Thyroid gland (tissue), 7 donors: ENCODE measurements around a stretch of chr9.

GRCh38 chr9:91191716-91192801 lies 169.7 kb downstream of the AUH start:
- PRO-cap, 2 experiments = peak in 2 of 2 experiments; most common plus-strand start chr9:91192630 (in 2); most common minus-strand start chr9:91192346 (in 1)
- RAMPAGE, long total RNA, 5 experiments = no peak in any of the 5 experiments

GRCh38 chr9:91194015-91194123 lies 167.8 kb downstream of the AUH start:
- PRO-cap, 2 experiments = no peak in any of the 2 experiments
- RAMPAGE, long total RNA, 5 experiments = no peak in any of the 5 experiments

GRCh38 chr9:91195388-91196749 lies 165.8 kb downstream of the AUH start:
- PRO-cap, 2 experiments = no peak in any of the 2 experiments
- RAMPAGE, long total RNA, 5 experiments = no peak in any of the 5 experiments

DNA sequence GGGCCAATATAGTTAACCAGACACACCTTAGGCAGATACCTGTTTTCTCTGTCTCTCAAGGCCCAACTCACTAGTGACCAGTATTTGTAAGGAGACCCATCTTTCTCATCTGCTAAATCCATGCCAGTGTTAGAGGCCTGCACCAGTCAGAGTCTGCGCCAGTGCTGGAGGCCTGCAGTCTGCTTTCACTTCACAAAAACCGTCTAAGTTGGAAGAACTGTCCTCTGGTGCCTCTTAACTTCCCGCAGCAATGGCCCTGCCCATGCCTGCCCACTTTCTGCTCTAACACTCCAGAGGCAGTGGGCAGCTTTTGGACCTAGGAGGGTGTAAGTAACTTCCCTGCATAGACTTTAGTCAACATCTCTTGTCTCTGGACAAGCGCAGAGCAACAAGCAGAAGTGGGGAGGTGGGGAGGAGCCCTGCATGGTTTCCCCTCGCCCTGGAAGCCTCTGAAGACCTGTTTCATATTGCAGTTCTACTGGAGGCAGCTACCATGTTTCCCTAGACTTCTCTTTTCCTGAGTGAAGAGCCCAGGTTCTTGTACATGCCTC lies 152.9 kb downstream of the AUH start:
- PRO-cap, 2 experiments = no peak in any of the 2 experiments
- RAMPAGE, long total RNA, 5 experiments = no peak in any of the 5 experiments

- PRO-cap, 2 experiments = no peak in any of the 2 experiments
- RAMPAGE, long total RNA, 5 experiments = no peak in any of the 5 experiments
These were observed 151.5 kb downstream of the AUH start for GRCh38 chr9:91209983-91210843.

GRCh38 chr9:91419165-91420277 lies 4.1 kb downstream of the NFIL3 start:
- PRO-cap, 2 experiments = peak in 2 of 2 experiments; most common plus-strand start chr9:91419531 (in 2); most common minus-strand start chr9:91419330 (in 2)
- RAMPAGE, long total RNA, 5 experiments = no peak in any of the 5 experiments

DNA sequence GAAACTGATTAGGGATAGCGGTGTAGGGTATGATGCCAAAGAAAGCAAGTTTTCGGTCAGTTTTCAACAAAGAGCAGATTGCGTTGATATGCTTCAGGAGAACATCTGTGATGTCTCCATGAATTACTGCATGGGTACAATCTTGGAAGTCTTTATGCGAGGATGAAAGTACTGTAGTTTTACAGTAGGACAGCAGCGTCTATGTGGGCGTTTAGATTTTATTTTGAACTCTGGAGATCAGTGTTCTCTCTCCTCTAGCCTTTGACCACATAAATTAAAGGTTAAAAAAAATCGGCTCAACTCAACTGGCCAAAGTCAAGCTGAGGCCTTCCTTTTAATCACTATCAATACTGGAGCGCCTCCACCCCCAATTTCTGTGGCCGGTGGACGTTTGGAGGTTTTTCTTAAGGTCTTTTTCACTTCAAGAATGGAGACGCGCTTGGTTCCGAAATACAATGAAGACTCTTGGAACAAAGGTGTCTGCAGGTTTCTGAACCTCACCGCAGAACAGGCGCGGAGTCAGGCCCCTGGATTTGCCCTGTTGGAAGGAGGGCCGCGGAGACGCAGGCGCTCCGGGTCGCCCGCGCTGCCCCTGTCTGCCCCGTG lies 2.9 kb downstream of the NFIL3 start:
- PRO-cap, 2 experiments = no peak in any of the 2 experiments
- RAMPAGE, long total RNA, 5 experiments = no peak in any of the 5 experiments

DNA sequence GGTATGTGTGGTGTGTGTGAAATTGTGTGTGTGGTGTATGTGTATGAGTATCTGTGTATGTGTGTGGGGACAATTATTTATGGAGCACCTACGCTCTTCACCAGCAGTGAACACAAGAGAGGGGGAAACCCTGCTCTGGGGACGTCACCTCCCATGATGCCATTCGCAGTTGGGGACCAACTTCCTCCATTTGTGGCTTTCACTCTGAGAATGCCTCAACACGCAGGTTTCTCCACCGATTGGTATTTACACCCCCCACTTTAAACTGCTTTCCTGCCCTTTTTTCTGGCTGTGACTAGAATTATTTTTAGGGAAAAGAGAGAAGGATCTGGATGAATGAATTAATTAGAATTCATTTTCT lies 238.0 kb downstream of the ROR2 start:
- PRO-cap, 2 experiments = no peak in any of the 2 experiments
- RAMPAGE, long total RNA, 5 experiments = no peak in any of the 5 experiments

GRCh38 chr9:91817776-91818344 lies 132.2 kb downstream of the ROR2 start:
- PRO-cap, 2 experiments = peak in 2 of 2 experiments; most common plus-strand start chr9:91818142 (in 1); most common minus-strand start chr9:91817983 (in 2)
- RAMPAGE, long total RNA, 5 experiments = no peak in any of the 5 experiments

DNA sequence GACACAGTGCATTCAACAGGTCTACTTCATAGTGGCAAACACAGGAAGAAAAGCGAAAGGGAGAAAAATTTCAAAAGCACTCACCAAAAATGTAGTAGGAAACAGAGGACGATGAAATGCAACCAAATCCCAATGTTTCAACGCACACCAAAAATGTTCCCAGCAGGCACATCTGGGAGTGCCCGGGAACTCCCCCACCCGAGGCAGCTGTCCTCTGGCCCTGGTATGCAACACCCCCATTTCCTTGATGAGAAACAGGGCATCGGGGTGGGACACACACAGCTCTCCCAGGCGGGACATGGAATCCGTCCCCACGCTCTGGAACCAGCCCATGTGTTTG lies 125.6 kb downstream of the ROR2 start:
- PRO-cap, 2 experiments = no peak in any of the 2 experiments
- RAMPAGE, long total RNA, 5 experiments = no peak in any of the 5 experiments

- PRO-cap, 2 experiments = no peak in any of the 2 experiments
- RAMPAGE, long total RNA, 5 experiments = no peak in any of the 5 experiments
These were observed 54.1 kb downstream of the ROR2 start for GRCh38 chr9:91895957-91896306.

GRCh38 chr9:92074436-92075786 lies 40.3 kb downstream of the SPTLC1 start:
- PRO-cap, 2 experiments = no peak in any of the 2 experiments
- RAMPAGE, long total RNA, 5 experiments = no peak in any of the 5 experiments

DNA sequence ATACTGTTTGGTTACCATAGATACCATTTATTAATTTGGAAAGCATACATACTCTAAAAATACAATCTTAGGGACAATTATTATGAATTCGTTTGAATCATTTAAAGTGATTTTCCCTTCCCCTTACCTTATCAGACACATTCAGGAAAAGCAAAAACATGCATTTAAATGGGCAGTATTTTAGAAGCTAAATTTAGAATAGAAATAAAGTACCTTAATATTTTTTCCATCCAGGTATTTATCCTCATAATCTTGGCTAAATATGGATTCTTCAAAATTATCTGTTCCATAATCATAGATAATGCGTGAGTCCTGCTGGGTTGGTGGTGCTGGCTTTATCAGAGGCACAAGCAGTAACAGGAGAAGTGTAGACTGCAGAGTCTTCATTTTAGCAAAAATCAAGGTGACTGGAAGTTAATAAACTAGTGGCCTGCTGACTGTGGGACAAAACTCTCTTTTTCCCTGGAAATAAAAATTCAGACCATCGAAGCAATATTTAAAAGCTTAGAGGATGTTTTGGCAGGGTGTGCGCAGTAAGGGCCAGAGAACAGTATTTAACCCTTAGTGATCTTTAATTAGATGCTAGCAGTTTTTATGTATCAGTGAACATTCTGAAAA lies 1.2 kb downstream of the OGN start:
- PRO-cap, 2 experiments = no peak in any of the 2 experiments
- RAMPAGE, long total RNA, 5 experiments = start-site peak on the minus strand in 5 of 5 experiments, centred at positions 415 to 508 of the sequence, 5 to 194 reads per replicate

- PRO-cap, 2 experiments = no peak in any of the 2 experiments
- RAMPAGE, long total RNA, 5 experiments = no peak in any of the 5 experiments
These were observed 224 bp downstream of the OGN start for GRCh38 chr9:92404261-92404446.

DNA sequence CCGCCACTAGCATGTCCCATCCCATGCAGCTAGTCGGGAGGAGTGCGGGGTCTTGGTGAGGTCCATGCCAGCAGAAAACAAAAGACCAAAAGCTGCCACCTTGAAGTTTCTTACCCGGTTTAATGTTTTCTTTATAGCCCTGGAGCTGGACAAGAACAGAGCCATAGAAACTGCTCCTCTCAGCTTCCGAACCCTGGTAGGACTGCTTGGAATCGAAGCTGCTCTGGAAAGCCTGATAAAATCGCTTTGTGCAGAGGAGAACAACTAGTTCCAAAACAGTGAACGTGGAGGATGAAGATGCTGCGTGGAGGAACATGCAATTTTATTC lies 57.1 kb downstream of the IPPK start:
- PRO-cap, 2 experiments = no peak in any of the 2 experiments
- RAMPAGE, long total RNA, 5 experiments = no peak in any of the 5 experiments

DNA sequence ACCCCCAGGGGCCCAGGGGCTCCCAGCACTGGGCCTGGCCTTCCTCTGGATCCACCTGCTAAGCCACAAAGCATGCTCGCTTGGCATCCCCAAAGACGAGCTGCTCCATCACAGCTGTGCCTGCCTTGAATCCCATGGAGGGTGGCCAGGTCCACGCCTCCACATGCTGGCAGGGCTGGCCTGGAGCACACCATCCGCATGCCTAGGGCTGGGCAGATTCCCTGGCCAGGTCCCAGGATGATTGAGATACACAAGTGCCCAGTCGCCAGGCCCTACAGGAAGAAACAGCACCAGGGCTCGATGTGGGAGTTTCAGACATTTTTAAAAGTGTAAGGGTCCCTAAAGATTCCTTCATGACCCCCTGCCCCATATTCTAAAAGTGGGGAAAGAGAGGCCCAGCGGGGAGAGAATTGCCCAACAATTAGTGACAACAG lies 4.4 kb downstream of the BICD2 start:
- PRO-cap, 2 experiments = no peak in any of the 2 experiments
- RAMPAGE, long total RNA, 5 experiments = no peak in any of the 5 experiments

DNA sequence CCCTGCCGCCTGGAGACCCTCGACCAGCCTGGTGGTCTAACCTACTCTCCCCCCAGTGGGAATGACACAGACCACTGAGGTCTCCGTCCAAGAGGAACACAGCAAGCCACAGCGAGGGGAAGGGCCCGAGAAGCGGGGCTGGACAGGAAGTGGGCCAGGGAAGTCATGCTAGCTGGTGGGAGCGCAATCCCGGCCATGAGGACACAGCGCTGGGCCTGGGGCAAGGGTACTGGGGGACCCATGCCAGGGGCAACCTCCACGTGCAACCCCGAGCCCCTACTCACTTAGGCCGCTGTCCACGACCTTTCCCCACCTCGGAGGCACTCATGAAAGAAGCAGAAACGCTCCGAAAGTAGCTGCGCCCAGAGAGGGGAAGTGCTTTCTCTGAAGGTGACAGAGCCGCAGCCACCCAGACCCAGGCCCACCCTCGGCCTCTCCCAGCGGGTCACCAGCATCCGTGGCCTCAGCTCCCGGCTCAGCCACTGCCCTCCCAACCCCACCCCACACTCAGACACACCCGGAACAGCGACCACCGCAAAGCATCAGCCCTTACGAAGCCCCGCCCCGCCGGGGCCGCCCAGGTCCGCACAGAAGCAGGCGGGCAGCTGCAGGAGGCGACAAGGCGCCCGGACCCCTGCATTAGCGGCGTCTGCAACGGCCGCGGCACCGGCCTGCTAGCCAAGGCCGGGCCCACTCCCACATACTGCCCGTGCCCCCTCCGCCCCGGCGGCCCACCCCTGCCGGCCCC lies 799 bp downstream of the BICD2 start:
- PRO-cap, 2 experiments = peak in 1 of 2 experiments; most common plus-strand start position 580 of the sequence (in 1)
- RAMPAGE, long total RNA, 5 experiments = no peak in any of the 5 experiments

DNA sequence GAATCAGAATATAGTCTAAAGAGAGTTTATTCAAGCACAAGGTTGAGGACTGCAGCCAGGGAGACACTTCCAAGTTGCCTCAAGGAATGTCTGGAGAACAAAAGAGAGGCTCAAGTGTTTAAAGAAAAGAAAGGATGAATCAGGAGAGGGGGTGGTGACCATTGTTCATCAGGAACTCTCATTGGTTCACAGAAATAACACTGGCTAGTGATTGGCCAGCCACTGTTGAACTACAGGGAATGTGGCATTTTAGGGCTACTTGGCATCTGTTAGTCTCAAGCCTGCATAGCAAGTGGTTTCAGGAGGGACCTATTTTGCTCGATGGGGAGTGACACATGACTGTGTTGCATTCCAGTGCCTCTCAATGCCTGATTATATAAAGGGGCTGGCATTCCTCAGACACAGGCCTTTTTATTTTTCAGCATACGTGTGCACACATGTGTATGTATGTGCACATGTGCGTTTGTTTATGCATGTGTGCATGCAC lies 23.1 kb downstream of the FGD3 start:
- PRO-cap, 2 experiments = peak in 1 of 2 experiments; most common minus-strand start position 92 of the sequence (in 1)
- RAMPAGE, long total RNA, 5 experiments = no peak in any of the 5 experiments

DNA sequence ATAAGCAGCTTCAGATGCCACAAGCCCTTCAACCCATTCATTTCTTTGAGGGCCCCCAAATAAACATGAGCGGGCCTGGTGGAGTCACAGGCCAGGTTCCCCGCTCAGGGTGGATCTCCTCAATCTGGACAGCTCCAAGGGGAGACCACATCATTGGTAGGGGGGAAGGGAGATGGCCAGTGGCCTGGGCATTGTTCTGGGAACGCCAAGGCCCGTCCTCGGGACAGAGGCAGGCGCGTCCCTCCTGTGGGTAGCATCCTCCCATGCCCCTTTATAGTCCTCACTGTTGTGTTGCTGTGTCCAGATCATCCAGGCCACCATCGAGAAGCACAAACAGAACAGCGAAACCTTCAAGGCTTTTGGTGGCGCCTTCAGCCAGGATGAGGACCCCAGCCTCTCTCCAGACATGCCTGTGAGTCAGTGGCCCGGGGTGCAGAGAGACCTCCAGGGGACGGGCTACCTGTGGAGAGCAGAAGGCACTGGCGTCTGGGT lies 38.4 kb upstream of the SUSD3 start:
- PRO-cap, 2 experiments = no peak in any of the 2 experiments
- RAMPAGE, long total RNA, 5 experiments = no peak in any of the 5 experiments

GRCh38 chr9:93130314-93130889 lies 3.6 kb downstream of the NINJ1 start:
- PRO-cap, 2 experiments = no peak in any of the 2 experiments
- RAMPAGE, long total RNA, 5 experiments = no peak in any of the 5 experiments